Epithelial cell of esophagus (primary cell): Measurements from ENCODE around the genes SYNJ1, OLIG1 and DONSON.

GRCh38 chr21:32381050-32381451 is 11.8 kb downstream of the URB1 start:
- RRBS: no CpG with 5 or more reads among the region's 4 CpGs

GRCh38 chr21:32413620-32414189 is 1.2 kb downstream of the EVA1C start:
- RRBS: no CpG with 5 or more reads among the region's 10 CpGs

- RRBS: no CpG with 5 or more reads among the region's 9 CpGs
Observed at GRCh38 chr21:32493020-32493810, 80.7 kb downstream of the EVA1C start.

DNA sequence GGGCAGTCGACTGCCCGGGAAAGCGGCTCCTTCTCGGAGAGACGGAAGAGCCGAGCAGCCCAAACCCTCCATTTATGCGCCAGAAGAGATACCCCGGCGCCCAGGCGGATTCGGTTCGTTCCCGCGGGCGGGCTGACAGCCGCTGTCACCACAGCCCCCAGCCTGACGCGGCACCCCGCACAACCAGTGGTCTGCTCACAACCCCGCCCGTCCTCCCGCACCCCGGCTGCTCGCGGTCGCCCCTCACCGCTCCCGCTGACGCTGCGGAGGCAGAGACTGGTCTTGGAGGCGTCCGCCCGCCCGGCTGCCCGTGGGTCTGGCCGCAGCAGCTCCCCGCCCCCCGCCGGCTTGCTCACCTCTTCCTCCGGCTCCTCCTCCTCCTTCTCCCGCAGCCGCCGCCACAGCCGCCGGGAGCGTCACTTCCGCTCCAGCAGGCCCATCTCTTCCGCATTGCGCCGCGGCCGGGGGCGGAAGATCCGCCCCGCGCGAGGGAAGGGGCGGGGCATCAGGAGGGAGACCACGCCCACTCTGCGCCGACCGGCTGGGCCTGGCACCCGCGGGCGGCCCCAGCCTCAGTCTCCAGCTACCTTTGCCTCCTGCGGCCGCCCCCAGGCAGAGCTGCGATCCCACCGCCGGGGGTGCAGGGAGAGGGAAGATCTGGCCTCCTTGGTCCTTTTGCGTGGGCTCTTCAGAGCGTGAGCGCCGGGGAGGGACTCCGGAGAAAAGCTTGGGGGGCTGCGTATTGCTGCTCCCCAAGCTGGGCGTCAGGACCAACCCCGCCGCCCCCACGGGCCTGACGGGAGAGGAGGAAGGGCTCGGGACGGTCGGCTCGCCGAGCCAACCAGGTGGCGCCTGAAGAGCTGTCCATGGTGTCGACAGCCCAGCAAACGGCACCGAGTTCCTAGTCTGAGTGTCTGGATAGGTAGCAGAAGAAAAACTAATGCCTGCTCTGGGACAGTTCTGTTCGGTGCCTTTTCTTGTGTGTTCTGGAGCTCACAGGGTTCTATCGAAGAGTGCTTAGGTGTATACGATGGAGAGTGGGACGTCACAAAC is at the start of gene SYNJ1:
SYNJ1 (minus strand) TSS at position 424 of the 1,053 bp plus-strand sequence.
- RRBS: 1% methylated on average over 51 of the region's 94 CpGs

DNA sequence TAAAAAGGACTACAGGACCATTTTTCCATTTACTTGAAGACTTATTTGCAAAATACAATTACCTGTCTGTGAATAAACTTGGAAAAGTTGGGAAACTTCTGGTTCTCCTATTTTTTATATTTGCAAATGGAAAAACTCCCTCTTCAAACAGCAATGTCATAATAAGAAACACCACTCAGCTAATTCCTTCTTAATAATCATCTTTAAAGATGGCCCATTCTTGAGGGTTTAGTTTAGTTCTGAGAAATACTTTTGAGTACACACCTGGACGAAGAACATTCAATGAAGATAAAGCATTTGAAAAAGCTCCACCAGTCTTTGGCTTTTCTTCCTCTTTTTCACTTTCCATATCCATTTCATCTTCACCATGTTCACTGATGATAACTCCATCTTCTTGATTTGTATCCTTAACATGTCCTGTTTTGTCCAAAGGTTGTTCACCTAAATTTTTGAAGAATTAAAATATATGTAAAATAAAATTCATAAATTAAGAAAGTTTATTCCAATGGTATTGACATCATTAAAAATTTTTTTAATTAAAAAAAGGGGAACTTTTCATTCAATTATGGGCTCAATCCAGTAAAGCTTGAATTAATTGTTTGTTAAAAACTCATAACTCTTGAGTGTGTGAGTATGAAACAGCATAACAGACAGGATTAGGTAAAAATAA is 7.3 kb downstream of the PAXBP1 start:
- RRBS: no CpG with 5 or more reads among the region's 1 CpG

DNA sequence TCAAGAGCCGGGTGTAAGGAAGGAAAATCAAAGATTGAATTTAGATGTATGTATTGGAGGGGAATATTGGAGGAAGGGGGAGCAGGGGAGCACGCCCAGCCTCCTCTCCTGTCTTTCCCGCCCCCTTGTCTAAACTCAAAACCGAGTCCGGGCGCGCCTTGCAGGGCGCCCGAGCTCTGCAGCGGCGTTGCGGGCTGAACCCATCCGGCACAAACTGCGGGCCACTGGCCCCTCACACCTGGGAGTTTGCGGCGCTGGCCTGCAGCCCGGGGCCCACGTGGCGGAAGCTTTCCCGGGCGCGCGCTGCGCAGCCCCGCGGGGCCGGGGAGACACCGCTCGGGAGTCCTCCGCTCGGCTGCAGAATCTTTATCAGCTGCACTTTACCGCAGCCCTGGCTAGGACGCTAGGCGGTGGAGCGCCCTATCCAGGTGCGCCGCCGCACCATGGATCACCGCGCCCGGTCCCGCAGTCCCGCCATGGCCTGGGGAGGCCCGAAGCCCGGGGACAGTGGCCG is 6.0 kb upstream of the OLIG2 start:
- RRBS: 4% methylated on average over 18 of the region's 46 CpGs

DNA sequence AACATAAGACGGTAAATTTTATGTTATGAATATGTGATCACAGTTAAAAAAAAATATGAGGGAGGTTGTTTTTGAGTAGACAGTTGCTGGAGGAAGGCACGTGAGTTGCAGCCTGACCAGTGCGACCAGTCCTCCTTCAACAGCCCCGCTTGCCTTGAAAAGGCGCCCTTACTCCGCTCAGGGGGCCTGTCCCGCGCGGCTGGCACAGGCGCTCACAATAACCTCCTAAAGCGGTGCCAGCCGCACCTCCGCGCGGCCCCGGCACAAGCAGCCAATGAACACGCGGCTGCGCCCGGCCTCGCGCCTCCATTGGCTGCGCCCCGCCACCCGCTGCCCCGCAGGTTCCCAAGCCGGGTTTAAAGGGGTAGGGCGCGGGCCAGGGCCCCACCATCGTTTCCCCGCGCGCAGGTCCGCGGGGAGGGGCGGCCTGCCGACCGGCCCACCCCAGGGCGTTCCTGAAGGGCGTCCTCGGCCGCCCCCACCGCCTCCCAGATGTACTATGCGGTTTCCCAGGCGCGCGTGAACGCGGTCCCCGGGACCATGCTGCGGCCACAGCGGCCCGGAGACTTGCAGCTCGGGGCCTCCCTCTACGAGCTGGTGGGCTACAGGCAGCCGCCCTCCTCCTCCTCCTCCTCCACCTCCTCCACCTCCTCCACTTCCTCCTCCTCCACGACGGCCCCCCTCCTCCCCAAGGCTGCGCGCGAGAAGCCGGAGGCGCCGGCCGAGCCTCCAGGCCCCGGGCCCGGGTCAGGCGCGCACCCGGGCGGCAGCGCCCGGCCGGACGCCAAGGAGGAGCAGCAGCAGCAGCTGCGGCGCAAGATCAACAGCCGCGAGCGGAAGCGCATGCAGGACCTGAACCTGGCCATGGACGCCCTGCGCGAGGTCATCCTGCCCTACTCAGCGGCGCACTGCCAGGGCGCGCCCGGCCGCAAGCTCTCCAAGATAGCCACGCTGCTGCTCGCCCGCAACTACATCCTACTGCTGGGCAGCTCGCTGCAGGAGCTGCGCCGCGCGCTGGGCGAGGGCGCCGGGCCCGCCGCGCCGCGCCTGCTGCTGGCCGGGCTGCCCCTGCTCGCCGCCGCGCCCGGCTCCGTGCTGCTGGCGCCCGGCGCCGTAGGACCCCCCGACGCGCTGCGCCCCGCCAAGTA is at the start of gene OLIG1:
OLIG1 (plus strand) TSS at position 387 of the 1,148 bp plus-strand sequence.
- RRBS: 1% methylated on average over 35 of the region's 122 CpGs

DNA sequence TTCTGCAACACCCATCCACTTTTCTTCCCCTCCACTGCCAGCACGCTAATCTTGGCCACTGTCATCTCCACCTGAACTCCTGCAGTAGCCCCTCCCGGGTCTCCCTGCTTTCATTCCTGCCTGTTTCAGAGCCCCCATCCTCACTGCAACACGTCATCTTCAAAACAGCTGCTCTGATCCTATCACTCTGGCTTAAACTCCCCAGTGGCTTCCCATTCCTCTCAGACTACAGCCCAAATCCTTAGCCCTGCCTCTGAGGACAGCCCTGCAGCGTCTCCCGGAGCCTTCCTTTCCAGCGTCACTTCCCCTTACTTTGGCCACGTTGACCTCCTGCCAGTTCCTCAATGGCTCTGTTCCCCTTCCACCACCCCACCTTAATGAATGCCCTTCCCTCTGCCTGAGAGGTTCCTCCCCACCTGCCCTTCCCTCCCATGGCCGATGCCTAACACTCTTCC is 22.9 kb upstream of the IFNAR2 start:
- RRBS: no CpG with 5 or more reads among the region's 8 CpGs

- RRBS: no CpG with 5 or more reads among the region's 6 CpGs
Observed at GRCh38 chr21:33260104-33260553, 6.0 kb upstream of the IL10RB start.

GRCh38 chr21:33268085-33268759 is 2.1 kb downstream of the IL10RB start:
- RRBS: no CpG with 5 or more reads among the region's 10 CpGs

- RRBS: no CpG with 5 or more reads among the region's 14 CpGs
Observed at GRCh38 chr21:33268760-33269688, 2.9 kb downstream of the IL10RB start.

DNA sequence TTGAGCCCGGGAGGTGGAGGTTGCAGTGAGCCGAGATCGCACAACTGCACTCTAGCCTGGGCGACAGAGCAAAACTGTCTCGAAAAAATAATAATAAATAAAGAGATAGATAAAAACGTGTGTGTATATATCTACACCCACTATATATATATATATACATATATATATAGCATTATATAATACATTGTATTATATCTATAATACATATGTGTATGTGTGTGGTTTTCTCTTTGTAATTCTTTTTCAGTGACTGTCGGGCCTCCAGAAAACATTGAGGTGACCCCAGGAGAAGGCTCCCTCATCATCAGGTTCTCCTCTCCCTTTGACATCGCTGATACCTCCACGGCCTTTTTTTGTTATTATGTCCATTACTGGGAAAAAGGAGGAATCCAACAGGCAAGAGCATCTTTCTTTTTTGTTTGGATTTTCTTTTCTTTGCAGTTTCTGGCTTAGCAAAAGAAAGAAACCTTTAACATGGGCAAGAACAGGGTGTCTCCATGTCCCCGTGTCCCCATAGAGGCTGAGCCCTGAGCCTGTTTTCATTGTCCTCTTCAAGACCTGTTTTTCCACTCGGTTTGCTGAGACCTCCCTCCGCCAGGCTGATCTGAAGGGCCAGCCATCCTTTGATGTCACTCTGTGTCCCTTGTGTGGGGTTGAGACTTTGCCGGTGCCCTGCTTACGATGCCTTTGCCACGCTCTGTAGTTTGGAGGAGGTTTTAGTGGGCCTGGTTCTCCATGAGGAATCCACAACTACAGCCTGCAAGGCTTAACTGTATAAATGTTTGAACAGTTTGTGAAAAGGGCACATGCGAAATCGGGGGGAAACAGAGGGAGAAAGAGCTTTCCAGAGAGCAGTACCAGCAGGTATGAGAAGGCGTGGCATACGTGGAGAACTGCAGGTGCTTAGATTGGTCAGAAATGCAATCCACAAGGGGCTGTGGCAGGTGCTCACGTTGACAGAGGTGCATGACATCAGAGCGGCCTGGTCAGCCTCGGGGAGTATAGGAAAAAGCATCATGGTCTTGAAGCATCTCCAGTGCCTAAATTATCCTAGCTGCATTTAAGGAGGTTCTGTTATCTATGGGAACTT is 23.8 kb downstream of the IFNGR2 start:
- RRBS: no CpG with 5 or more reads among the region's 22 CpGs

- RRBS: no CpG with 5 or more reads among the region's 11 CpGs
Observed at GRCh38 chr21:33436678-33437622, 33.7 kb downstream of the IFNGR2 start.

DNA sequence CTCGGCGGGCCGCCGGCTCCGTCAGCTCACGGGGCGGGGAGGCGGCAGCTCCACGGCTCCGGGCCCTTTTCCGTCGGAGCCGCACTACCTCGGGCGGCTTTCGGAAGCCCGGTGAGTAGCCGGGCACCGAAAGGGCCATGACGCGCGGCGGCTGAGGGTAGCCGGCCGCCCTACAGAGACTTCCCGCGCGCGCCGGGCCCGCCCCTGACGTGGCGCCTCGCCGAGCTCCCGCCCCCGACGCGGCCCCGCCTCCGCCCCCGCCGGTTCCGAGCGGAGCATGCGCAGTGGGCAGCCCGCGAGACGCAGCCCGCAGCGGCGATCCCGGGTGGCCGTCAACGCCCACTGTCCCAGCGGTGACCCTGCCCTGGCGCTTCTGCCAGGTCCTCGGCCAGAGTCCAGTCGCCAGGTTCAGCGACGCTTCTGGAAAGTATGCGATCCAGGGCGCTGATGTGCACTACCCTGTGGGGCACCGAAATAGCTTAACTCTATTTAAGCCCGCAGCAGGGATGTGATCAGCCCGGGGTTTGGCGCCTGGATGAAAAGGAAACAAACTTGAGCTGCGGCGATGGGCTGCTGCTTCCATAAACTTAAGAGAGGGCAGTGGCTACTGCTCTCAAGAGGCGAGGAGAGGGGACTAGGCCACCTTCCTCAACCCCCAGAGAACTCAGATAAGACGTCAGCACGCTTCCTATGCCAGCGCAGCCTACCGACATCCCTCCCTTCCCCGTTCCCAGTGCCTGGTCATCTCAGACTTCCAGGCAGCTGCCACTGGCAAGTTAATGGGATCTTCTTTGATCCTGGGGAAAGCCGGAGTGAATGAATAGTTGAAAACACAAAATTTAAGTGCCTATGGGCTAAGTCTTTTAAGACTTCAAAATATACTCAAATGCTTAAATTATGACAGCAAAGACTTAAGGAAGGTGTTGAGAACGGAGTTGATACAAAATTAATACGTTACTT is at the start of gene DONSON:
DONSON (minus strand) TSS at position 182 of the 960 bp plus-strand sequence.
- RRBS: 2% methylated on average over 48 of the region's 78 CpGs

- RRBS: no CpG with 5 or more reads among the region's 7 CpGs
Observed at GRCh38 chr21:33716078-33716569, 73.8 kb downstream of the ITSN1 start.

DNA sequence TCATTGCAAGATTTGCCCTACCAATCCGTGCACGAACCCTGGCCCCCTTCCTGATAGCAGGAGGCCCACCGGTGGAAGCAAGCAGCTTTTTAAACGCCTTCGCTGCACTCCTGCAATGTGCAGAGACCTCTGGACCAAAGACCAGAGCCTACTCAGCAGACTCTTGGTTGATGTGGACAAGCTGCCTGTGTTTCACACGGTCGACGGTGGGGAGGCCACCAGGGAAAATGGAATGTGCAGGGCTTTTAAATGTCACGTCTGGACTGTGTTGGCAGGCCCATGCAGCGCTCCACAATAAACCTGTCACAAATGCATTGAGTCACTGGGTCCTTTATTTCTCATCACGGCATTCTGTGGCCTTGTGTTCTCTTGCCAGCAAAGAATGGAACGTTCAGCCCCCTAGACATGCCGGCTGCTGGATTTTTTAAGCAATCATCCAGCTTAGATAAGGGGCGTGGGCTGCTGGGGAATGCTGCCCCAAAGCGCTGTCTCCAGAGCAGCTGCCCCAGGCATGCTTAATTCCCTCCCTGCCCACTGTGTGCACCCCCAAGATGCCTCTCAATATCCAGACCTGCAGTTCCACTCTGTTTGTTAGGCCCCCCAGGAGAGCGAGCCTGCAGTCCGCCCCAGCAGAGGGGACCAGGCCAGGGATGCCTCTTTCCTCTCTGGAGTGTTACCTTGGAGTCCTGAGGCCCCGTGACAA is 71.4 kb downstream of the ATP5PO start:
- RRBS: no CpG with 5 or more reads among the region's 18 CpGs

- RRBS: no CpG with 5 or more reads among the region's 4 CpGs
Observed at GRCh38 chr21:33932225-33932695, 16.7 kb upstream of the ATP5PO start.

GRCh38 chr21:33949391-33950831 is 34.3 kb upstream of the ATP5PO start:
- RRBS: no CpG with 5 or more reads among the region's 19 CpGs

DNA sequence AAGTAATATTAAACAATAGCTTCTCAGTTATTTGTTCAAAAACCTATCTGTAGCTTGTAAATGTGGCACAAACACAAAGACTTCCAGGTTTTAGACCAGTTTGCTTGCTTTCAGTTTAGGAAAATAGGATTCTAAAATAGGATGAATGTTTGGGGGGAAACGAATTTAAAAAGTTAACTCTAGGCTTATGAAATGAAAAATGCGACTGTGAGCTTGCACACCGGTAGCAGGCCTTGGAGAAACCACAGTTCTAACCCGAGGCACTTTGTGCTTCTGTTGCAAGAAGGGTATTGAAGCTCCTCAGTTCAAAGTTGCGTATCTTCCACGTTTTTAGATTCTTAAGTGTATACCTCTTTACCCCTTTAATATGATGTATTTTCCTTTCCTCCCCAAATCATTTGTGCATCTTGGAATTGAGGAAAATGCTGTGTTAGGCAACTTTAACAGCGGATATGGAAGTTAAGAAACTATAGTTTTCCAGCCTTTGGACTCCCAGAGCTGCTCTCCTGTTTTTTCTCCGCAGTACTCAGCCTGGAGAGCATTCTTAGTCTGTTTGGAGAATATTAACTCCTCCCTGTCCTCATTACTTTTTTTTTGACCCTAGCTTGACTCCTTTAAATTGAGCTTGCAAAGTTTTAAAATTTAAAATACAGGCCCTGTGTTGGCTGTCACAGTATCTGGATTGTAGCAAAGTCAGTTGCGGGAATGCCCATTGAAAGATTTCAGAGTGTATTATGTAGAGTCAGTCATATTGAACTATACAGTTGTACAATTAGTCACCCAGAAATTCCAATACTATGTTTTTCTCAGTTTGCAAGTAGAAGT is 2.5 kb downstream of the MRPS6 start:
- RRBS: no CpG with 5 or more reads among the region's 9 CpGs

DNA sequence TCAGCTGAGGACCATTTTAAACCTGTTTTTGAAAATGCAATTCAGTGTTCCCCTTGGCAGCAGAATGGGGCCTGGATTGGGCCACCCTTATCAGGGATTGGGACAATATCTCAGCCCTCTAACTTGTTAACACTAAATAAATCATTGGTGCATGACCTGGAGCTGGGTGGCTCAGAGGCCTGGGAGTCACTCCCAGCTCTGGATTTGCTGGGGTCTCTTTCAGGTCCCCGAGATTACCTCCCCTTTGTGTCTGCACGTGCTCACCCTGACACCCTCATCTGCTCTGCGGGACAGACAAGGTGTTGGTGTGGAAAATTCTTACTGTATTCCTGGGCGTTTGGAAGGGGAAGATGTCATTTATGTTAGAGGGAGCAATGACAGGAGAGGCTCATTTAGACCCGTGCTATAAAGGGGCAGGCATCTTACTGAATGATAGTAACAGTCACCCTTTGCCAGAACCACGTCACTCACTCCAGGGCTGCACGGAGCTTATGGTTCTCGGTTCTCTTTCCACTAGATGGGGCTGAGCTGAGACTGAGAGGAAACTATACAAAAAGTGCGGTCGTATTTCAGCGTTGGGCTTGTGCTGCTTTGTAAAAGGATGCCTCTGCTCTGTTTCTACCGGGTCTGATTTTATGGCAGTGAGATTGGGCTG is 55.5 kb downstream of the MRPS6 start:
- RRBS: no CpG with 5 or more reads among the region's 12 CpGs